Upper lobe of left lung (tissue), 5 donors: ENCODE measurements around a stretch of chr7.

GRCh38 chr7:111279751-111280510 is 189.0 kb downstream of the LRRN3 start:
- PRO-cap, 2 experiments = no peak in any of the 2 experiments
- RAMPAGE, long total RNA, 4 experiments = start-site peak on the minus strand in 2 of 4 experiments, at chr7:111280159-111280401 at its widest, 7 to 18 reads per replicate

- PRO-cap, 2 experiments = no peak in any of the 2 experiments
- RAMPAGE, long total RNA, 4 experiments = no peak in any of the 4 experiments
These were observed 311.3 kb upstream of the IMMP2L start for GRCh38 chr7:111873639-111873966.

GRCh38 chr7:111969905-111970432 is 236.2 kb downstream of the DOCK4 start:
- PRO-cap, 2 experiments = no peak in any of the 2 experiments
- RAMPAGE, long total RNA, 4 experiments = no peak in any of the 4 experiments

- PRO-cap, 2 experiments = no peak in any of the 2 experiments
- RAMPAGE, long total RNA, 4 experiments = no peak in any of the 4 experiments
These were observed 218.6 kb downstream of the DOCK4 start for GRCh38 chr7:111987433-111988127.

DNA sequence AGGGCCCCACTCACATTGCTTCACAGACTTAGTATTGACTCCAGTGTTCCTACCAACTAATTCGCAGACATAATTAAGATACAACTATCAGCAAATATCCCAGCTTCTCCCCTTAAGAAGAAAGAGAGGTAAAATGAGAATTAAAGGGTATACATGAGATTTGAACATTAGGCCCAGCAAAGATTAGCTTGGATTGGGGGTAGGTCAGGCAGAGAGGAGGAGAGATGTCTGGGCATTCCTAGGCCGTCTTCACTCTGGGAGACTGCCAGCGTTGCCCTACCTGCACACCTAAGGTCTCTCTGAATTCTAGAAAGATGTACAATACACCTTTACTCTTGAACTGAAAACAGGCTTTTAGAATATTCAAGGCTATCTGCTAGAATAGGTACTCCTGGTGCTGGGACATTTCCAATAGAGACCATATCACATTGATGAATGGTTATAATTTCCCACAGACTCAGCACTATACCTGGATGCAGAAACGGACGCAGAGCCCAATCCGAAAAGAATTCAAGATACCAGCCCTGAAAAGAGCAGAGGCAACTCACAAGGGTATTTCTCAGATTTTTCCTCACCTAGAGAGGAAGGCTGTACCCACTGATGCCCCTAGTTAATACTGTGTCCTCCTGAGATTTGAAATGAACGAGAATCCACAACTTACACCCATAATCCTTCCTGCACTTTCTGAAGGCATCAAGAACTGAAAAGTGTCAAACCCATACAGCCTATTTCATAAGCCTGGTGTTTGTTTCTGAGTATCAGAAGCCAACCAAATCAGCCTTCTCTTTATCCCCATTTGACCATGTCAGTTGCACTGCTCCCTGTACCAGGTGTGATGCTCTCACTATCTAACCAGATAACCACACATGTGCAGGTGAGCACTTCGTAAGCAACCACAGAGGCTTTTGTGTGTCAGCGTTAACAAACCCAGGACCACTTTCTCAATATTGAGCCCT is 114.8 kb downstream of the DOCK4 start:
- PRO-cap, 2 experiments = no peak in any of the 2 experiments
- RAMPAGE, long total RNA, 4 experiments = no peak in any of the 4 experiments

DNA sequence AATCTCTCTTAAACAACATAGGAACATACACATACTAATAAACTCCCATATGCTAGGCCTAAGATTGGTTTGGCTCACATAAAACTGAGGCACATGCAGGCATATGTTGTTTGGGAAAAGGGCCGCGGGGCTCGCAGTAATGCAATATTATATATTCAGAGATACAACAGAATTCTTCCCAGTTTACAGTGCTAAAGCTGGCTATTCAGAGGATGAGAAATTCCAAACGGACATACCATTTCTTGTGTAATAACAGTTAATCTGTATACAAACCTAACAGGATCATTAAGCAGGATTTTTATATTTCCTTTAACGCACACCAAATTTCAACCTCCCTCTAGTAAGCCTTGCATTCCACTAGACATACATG is 60.9 kb downstream of the DOCK4 start:
- PRO-cap, 2 experiments = no peak in any of the 2 experiments
- RAMPAGE, long total RNA, 4 experiments = no peak in any of the 4 experiments

- PRO-cap, 2 experiments = peak in 1 of 2 experiments; most common plus-strand start chr7:112362314 (in 1); most common minus-strand start chr7:112362185 (in 1)
- RAMPAGE, long total RNA, 4 experiments = no peak in any of the 4 experiments
These were observed 88.2 kb upstream of the IFRD1 start for GRCh38 chr7:112361962-112362507.

GRCh38 chr7:112450885-112451428 is 697 bp downstream of the IFRD1 start:
- PRO-cap, 2 experiments = peak in 2 of 2 experiments; most common plus-strand start chr7:112450991 (in 1); most common minus-strand start chr7:112451211 (in 1)
- RAMPAGE, long total RNA, 4 experiments = no peak in any of the 4 experiments

GRCh38 chr7:112465318-112466050 is 15.2 kb downstream of the IFRD1 start:
- PRO-cap, 2 experiments = no peak in any of the 2 experiments
- RAMPAGE, long total RNA, 4 experiments = no peak in any of the 4 experiments

GRCh38 chr7:112575852-112576255 is 95.1 kb downstream of the LSMEM1 start:
- PRO-cap, 2 experiments = no peak in any of the 2 experiments
- RAMPAGE, long total RNA, 4 experiments = no peak in any of the 4 experiments

DNA sequence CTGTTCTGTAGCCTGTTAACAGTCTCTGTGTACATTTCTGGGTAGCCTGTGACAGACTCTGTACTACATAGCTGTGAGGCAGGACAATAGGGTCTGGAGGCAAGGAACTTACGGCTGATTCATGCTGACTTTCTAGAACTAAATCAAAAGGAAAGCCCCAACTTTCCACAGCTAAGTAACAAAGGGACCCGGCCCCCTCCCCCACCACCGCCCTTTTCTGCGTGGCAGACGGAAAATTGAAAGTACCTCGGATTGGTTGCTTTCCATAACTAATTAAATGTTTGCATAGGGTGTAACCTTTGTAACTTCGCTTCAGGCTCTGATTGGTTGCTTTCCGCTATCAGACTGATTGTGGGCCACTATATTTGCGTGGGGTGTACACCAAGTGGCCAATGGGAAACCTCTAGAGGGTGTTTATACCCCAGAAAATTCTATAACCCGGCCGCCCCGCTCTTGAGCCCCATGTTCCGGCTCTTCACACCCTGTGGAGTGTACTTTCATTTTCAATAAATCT is 1.5 kb upstream of the TMEM168 start:
- PRO-cap, 2 experiments = no peak in any of the 2 experiments
- RAMPAGE, long total RNA, 4 experiments = no peak in any of the 4 experiments

GRCh38 chr7:114082783-114083825 is 164.3 kb upstream of the PPP1R3A start:
- PRO-cap, 2 experiments = no peak in any of the 2 experiments
- RAMPAGE, long total RNA, 4 experiments = no peak in any of the 4 experiments

- PRO-cap, 2 experiments = no peak in any of the 2 experiments
- RAMPAGE, long total RNA, 4 experiments = no peak in any of the 4 experiments
These were observed 11.8 kb downstream of the FOXP2 start for GRCh38 chr7:114426331-114426910.

GRCh38 chr7:114509591-114510083 is 95.0 kb downstream of the FOXP2 start:
- PRO-cap, 2 experiments = no peak in any of the 2 experiments
- RAMPAGE, long total RNA, 4 experiments = no peak in any of the 4 experiments

- PRO-cap, 2 experiments = no peak in any of the 2 experiments
- RAMPAGE, long total RNA, 4 experiments = no peak in any of the 4 experiments
These were observed 247.3 kb downstream of the FOXP2 start for GRCh38 chr7:114661792-114662384.

- PRO-cap, 2 experiments = no peak in any of the 2 experiments
- RAMPAGE, long total RNA, 4 experiments = no peak in any of the 4 experiments
These were observed 143.1 kb downstream of the MDFIC start for GRCh38 chr7:115064909-115065381.

- PRO-cap, 2 experiments = no peak in any of the 2 experiments
- RAMPAGE, long total RNA, 4 experiments = no peak in any of the 4 experiments
These were observed 309.2 kb downstream of the MDFIC start for GRCh38 chr7:115230984-115231654.

- PRO-cap, 2 experiments = no peak in any of the 2 experiments
- RAMPAGE, long total RNA, 4 experiments = no peak in any of the 4 experiments
These were observed 143.3 kb upstream of the CAV2 start for GRCh38 chr7:116356272-116356693.

DNA sequence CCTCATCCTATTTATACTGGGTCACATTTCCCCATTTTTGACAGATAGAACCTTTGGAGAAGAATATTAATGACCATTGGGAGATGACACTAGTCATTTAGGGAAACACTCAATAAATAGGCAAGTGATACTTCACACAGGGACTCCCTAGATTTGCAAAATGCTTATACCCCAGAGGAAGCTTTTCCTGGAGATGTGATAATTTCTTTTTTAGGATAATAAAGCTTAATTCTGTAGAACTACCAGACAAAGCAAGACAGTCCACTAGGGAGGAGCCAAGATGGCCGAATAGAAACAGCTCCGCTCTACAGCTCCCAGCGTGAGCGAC is 91.0 kb upstream of the CAV2 start:
- PRO-cap, 2 experiments = no peak in any of the 2 experiments
- RAMPAGE, long total RNA, 4 experiments = no peak in any of the 4 experiments

- PRO-cap, 2 experiments = peak in 1 of 2 experiments; most common minus-strand start chr7:116502264 (in 1)
- RAMPAGE, long total RNA, 4 experiments = no peak in any of the 4 experiments
These were observed 2.7 kb downstream of the CAV2 start for GRCh38 chr7:116501951-116502933.